Parotid gland (tissue), 1 donor: Measurements from ENCODE around the genes GLRA2, VEGFD, CLTRN, CA5B and AP1S2.

- PRO-cap = no peak
Observed at GRCh38 chrX:13074582-13075048, 30.2 kb upstream of the FAM9C start.

GRCh38 chrX:13516863-13517175 lies 52.6 kb upstream of the EGFL6 start:
- PRO-cap = no peak

- PRO-cap = no peak
Observed at GRCh38 chrX:13752812-13753563, 18.4 kb downstream of the OFD1 start.

- PRO-cap = no peak
Observed at GRCh38 chrX:13765669-13766390, 31.3 kb downstream of the OFD1 start.

GRCh38 chrX:13933099-13933679 lies 96.5 kb downstream of the GEMIN8 start:
- PRO-cap = no peak

GRCh38 chrX:14529193-14530104 lies at the start of gene GLRA2:
Gene GLRA2, plus strand, starts transcription at chrX:14529536.
- PRO-cap = no peak

DNA sequence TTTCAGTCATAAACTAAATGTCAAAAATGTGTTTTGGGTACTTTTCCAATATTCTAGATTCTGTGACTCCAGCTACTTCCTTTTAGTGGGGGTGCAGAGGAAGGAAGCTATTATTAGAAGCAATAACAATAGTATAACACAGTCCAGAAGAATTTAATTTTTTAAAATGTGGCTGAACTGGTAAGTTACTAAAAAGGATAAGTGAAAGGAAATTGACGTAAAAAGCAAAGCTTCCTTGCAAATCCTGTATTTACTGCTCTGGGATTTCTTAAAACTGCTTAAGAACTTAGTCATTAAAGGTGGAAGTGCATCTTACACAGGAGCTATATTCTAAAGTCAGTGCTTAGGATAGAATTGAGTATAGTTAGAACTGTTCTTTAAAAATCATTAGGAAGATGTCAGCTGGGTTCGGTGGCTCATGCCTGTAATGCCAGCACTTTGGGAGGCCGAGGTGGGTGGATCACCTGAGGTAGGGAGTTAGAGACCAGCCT lies 53.3 kb downstream of the MOSPD2 start:
- PRO-cap = no peak

GRCh38 chrX:15158631-15159378 lies 111.1 kb downstream of the ASB9 start:
- PRO-cap = no peak

DNA sequence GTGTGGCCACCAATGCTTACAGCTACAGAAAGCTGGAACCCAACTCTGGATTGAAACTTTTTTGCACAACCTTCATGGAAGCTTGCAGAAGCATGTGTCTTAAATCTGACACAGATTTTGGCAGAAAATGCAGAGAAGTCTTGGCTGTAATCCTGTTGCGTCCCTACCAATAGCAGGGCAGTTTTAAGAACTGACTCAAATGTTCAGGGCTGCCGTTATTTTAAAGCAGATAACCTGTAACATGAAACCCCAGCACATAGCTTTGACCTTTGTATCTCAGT lies at the start of gene VEGFD:
Gene VEGFD, minus strand, starts transcription at position 101 of the 281 bp plus-strand sequence.
- PRO-cap = no peak

GRCh38 chrX:15664690-15665180 lies at the start of gene CLTRN:
Gene CLTRN, minus strand, starts transcription at chrX:15664805.
- PRO-cap = no peak

DNA sequence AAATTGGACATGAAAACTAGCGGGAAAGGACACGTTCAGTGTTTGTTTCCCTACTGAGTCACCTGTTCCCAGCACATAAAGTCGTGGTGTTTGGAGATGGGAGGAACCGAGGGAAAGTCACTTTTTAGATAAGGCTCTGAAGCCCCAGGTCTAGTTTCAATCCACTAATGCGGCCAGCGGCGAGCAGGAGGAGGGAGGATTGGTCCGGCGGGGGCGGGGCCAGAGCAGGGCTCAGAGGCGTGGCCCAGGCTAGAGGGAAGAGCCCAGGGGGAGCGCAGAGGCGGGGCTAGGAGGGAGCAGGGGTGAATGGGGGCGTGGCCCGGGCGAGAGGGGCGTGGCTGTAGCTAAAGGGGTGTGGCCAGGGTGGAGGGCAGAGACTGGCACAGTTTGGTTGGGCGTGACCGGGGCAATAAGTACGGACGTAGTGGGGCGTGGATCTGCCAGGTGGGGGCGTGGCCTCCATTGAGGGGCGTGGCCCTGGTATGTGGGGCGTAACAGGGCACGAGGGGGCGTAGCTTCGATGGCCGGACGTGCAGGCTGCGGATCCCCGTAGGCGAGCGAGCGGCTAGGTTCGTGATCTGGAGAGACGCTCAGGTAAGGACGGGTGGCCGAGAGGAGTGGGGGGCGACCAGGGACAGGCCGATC lies at the start of gene CA5B:
Gene CA5B, plus strand, starts transcription at position 512 of the 645 bp plus-strand sequence.
- PRO-cap = unidirectional peak, minus-strand start at position 166 of the sequence; unidirectional peak, plus-strand start at position 520 of the sequence; unidirectional peak, plus-strand start at position 542 of the sequence; unidirectional peak, plus-strand start at position 570 of the sequence

DNA sequence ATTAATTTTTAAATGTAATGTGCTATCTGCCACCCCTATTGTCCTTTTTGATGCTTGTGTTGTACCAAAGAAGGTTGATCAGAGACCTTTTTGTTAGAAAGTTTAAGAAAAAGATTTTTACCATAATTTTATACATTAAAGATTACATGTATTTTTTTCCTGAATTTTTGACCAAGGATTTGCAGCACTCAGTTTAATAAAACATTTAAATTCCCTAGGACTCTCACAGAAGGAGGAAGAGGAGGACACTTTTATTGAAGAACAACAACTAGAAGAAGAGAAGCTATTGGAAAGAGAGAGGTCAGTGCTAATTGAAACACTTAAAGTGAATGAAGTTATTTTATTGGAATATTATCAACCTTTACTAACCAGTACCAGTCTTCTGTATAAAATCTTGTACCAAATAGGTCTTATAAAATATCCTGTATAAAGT lies 9.4 kb downstream of the ZRSR2 start:
- PRO-cap = no peak

- PRO-cap = no peak
Observed at GRCh38 chrX:15804434-15804808, 14.1 kb downstream of the ZRSR2 start.

GRCh38 chrX:15854081-15854970 lies at the start of gene AP1S2:
Gene AP1S2, minus strand, starts transcription at chrX:15854813.
- PRO-cap = unidirectional peak, plus-strand start at chrX:15854314; bidirectional peak, plus-strand start at chrX:15855100, minus-strand start at chrX:15854813

DNA sequence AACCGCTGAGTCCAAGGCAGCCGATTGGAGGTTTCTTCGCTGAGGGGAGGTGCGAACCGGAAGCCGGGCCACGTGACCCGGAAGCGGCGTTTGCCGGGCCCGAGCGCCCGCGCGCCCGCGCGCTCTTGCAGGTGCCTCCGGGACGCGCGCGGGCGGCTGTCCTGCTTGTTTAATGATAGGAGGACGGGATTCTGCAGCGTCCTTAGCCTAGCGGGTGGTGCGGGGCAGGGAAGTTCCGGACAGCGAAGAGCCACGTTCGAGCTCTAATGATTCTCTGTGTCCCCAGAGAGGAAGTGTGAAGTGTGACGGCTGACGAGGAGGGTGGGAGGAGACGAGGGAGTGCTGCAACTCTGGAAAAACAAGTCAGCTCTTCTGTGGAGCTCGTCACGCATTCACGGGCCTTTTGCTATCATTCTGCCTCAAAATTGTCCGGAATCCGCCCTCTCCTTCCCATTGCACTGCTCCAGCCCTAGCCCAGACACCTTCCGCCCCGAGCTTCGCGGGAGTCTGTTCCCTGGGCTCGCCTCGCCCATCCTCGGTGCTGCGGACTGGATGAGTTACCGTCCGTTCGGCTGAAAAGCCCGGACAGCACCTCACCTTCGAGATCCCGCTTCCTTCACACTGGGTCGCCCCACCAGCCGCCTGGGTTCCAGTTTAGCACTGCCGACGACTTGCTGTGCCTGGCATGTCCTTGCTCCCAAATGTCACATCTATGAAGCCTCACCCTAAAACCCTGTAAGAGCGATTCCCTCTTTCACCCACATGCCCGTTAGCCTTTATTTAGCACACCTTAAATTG lies 557 bp upstream of the AP1S2 start:
- PRO-cap = bidirectional peak, plus-strand start at position 130 of the sequence, minus-strand start outside the sequence

DNA sequence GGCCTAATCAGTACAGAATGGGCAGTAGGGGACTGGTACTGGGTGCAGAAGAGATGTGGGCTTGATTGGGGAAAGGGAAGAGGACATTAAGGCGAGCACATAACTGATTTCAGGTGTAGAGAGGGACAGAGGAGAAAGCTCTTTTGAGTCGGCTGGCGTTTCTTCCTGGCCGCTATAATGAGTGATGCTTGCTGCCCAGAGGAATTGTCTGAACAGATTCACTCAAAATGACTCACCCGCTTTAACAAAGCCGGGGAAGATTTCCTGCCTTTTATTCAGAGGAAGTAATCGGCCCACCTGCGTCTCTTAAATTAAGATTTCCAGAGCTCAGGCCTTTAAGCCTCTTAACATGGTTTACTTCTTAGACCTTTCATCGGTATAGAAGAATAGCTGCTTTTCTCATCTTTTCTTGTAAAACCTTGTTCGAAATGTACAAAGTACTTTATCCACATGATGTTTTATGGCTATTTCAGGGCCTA lies 102.1 kb upstream of the AP1S2 start:
- PRO-cap = no peak

DNA sequence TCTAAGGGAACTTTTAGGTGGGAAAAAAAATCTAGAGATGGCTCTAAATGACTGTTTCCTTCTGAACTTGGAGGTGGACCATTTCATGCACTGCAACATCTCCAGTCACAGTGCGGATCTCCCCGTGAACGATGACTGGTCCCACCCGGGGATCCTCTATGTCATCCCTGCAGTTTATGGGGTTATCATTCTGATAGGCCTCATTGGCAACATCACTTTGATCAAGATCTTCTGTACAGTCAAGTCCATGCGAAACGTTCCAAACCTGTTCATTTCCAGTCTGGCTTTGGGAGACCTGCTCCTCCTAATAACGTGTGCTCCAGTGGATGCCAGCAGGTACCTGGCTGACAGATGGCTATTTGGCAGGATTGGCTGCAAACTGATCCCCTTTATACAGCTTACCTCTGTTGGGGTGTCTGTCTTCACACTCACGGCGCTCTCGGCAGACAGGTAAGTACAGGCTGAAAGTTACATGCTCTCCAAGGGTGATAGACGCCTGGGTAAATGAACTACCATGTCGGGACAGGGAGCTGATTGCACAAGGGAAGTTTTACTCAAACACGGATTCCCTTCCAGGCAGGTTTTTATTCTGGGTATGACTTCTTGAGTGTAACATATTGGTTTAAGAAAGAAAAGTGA lies 671 bp downstream of the GRPR start:
- PRO-cap = no peak

DNA sequence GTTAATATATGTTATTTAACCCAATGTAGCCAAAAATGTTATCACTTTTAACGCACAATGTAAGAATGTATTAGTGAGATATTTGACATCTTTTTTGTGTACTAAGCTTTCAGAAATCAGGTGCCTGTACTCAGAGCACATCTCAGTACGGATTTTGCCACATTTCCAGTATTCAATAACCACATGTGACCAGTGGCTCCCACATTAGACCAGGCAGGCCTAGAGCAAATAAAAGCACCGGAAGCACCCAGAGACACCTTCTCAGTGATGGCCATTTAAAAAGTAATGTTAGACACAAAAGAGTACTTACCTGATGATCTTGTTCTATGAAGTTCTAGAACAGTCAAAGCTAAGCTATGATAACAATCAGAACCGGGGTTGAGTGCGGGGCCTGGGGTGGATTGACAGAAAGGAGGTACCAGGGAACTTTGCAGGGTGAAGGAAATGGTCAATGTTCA lies 1.2 kb downstream of the CTPS2 start:
- PRO-cap = bidirectional peak, plus-strand start at position 407 of the sequence, minus-strand start at position 156 of the sequence; unidirectional peak, plus-strand start at position 407 of the sequence

DNA sequence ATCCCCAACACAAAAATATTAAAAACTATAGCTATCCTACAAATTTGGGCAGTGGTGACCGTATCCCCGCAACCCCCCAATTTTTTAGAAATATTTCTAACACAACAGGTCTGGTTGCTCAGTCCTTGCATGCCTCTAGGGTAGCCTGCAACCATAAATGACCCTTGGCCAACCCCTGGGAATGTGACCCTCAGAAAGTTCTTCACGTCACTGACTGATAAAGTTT lies 12.4 kb downstream of the RBBP7 start:
- PRO-cap = no peak

GRCh38 chrX:16892717-16893340 lies 22.7 kb upstream of the RBBP7 start:
- PRO-cap = no peak